Karpas-422 (cell line): ENCODE measurements around a stretch of chr1.

GRCh38 chr1:235887912-235888517 lies 21.3 kb upstream of the LYST start:
- PRO-cap: no peak
- RAMPAGE, long total RNA: no peak

DNA sequence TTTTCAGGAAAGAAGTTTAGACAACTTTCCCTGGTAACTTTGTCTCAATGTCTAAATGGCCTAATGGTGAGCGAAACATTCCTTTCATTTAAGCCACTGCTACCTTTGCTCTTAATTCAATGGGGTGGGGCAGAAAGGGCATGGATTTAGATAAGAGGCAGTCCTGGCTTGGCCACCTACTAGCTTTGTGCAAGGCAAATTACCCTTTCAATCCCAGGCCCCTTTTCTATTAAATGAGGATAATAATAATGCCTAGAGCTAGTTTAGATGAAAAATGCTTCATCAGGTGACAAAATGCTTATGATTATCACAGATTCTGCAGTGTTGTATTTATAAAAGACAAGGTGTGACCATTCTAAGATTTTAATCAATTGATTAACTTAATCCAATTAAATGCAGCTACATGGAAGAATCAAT lies 27.2 kb upstream of the LYST start:
- PRO-cap: no peak
- RAMPAGE, long total RNA: no peak

GRCh38 chr1:235983742-235984722 lies 80.9 kb downstream of the NID1 start:
- PRO-cap: no peak
- RAMPAGE, long total RNA: no peak

- PRO-cap: no peak
- RAMPAGE, long total RNA: no peak
Observed at GRCh38 chr1:236015874-236016670, 48.8 kb downstream of the NID1 start.

- PRO-cap: no peak
- RAMPAGE, long total RNA: no peak
Observed at GRCh38 chr1:236038106-236038549, 26.8 kb downstream of the NID1 start.

DNA sequence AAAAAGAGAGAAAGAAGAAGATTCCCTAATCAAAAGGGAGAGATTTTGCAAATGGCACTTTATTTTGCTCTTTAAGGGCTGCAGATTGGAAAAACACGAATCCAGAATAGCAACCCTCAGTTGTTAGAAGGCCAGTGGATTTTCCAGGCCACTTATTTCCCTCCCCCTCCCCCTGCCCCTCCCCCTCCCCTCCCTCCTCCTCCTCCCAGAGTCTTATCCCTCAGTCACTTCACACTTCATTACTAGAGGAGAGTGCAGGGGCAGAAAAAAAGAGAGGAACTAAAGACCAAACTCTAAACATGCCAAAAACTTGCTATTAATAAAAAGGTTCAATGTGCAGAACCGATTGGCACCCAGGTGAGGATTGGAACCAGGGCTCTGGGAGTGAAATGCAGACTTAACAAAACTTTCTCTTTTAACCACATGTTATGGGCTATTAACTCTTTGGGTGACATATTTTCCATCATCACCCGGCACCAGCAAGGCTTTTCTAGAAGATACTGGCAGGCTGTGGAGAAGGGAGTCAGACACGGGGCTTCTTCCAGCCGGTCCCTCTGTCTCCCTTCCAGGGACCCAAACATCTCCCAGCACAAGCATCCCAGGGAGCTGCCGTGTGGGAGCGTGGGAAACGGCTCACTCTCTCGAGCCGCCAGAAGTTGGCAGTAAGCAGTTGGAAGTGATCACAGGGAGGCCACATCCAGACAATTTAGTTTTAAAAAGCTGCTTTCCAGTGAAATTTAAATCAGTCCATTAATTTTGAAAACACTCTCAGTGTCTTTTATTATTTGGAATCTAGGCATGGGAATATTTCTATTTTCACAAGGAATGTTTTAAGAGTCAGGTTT lies 13.6 kb downstream of the NID1 start:
- PRO-cap: no peak
- RAMPAGE, long total RNA: no peak

- PRO-cap: no peak
- RAMPAGE, long total RNA: no peak
Observed at GRCh38 chr1:236174196-236174970, 32.0 kb downstream of the GPR137B start.

GRCh38 chr1:236206746-236207021 lies 64.3 kb downstream of the GPR137B start:
- PRO-cap: no peak
- RAMPAGE, long total RNA: no peak

- PRO-cap: no peak
- RAMPAGE, long total RNA: no peak
Observed at GRCh38 chr1:236284180-236284837, 2.6 kb upstream of the ERO1B start.

DNA sequence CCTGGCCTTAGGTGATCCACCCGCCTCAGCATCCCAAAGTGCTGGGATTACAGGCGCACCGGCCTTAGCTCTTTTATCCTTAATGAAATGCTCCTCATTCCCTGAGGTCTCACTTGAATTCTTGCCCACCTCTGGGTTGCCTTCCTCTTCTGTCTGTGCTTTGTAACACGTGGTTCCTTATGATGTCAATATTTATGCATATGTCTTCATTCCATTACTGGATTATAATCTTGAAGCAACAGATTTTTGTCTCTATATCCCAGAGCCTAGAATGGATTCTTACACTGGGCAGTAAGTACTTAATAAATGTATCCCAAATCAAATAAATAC lies 64.0 kb upstream of the LGALS8 start:
- PRO-cap: no peak
- RAMPAGE, long total RNA: no peak

- PRO-cap: no peak
- RAMPAGE, long total RNA: no peak
Observed at GRCh38 chr1:236543232-236544170, 19.7 kb downstream of the LGALS8 start.

GRCh38 chr1:236687154-236687678 lies 917 bp downstream of the ACTN2 start:
- PRO-cap: no peak
- RAMPAGE, long total RNA: no peak

- PRO-cap: no peak
- RAMPAGE, long total RNA: no peak
Observed at GRCh38 chr1:236717804-236718069, 31.4 kb downstream of the ACTN2 start.

- PRO-cap: no peak
- RAMPAGE, long total RNA: no peak
Observed at GRCh38 chr1:236900584-236901505, 103.4 kb downstream of the MT1HL1 start.

DNA sequence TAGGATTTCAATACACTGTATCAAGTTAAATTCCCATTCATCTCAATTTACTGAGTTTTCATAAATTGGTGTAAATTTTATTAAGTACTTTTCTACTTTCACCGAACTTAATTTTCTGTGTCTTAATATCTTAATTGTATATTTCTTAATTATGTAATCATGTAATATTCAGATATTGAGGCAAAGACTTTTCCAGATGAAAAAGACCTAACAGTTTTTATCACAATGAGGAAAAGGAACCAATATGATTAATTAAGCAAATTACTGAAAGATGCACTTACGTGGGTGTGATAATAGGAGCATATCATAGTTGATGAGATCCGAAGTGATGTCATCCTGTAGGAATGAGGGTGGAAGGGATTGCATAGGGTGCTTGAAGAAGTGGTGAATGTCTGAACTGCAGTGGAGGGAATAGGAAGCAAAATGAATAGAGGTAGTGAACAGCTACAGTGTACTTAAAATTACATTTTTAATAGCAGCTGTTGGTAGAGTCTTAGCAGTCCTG lies 155.4 kb downstream of the RYR2 start:
- PRO-cap: no peak
- RAMPAGE, long total RNA: no peak

- PRO-cap: no peak
- RAMPAGE, long total RNA: no peak
Observed at GRCh38 chr1:237441288-237441704, 399.3 kb downstream of the RYR2 start.

DNA sequence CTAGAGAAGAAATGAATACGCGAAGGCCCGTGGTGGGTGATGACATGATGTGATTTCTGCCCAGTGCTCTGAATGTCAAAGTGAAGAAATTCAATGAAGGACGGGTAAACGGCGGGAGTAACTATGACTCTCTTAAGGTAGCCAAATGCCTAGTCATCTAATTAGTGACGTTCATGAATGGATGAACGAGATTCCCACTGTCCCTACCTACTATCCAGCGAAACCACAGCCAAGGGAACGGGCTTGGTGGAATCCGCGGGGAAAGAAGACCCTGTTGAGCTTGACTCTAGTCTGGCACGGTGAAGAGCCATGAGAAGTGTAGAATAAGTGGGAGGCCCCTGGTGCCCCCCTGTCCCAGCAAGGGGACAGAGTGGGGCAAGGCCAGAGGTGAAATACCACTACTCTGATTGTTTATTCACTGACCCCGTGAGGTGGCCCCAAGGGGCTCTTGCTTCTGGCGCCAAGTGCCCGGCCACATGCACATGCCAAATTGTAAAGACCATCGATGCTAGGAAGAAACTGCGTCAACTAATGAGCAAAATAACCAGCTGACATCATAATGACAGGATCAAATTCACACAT lies 287.6 kb downstream of the ZP4 start:
- PRO-cap: no peak
- RAMPAGE, long total RNA: no peak

DNA sequence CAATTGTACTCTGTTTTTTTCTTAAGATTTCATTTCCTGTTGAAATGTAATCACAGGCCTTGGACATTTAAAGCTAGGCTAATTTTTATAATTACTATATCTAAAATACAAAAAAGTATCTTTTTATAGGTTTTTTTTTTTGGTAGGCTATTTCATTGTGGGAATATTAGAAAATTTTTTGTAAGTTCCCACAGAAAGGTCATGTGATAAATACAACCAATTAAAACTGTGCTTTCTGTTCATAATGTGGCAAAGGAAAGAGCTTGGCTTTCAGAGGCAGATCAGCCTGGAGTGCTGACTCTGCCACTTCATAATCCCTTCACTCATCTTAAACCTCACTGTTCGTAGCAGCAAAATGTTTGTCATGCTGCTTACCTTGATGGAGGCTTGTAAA lies 176.9 kb downstream of the ZP4 start:
- PRO-cap: no peak
- RAMPAGE, long total RNA: no peak

DNA sequence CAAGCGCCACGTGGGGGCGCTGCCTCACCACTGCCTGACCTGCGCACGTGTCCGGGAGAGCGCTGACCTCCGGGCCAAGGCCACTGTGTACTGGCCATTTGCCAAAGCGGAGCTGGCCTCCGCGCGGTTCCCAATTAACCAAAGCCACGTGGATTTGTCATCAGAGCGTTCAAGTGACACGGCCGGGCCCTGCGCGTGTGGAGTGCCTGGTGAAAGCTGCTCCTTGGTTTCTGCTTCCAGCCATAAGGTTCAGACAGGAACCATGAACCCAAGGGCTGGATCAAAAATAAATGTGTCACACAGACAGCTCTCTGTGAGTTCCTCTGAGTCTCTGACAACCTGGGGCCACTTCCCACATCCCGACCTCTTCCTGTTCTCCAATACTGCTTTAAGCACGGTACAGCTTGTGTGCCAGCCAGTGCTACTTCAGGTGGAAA lies 26.3 kb downstream of the ZP4 start:
- PRO-cap: no peak
- RAMPAGE, long total RNA: no peak

DNA sequence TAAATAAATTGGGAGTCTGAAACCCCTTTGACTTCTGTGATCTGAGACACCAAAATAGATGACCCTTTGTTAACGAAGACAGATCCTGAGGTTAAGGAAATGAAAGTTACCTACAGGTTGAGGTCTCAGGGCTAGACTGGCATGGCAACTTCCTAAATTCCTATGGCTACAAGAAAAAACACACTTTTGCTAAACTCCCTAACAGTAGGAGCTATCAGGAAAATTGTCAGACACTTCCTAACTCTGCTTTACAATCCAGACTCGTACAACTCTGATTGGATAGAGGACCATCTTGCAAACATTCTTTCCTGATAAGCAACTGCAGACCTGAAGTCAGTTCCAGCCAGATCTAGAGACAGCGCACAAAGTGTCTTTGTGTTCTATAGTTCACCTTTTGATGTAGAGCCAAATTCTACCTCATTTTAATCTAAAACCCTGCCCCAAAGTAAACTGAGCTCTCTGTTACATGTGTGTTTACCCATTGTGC lies 22.0 kb downstream of the ZP4 start:
- PRO-cap: no peak
- RAMPAGE, long total RNA: no peak